Metastatic Breast Carcinoma in the Ovary (tissue), 3 donors: ENCODE measurements around a stretch of chr6.

GRCh38 chr6:134517920-134518400, 200.0 kb upstream of the SGK1 start:
- PRO-cap, 3 experiments: no peak in any of the 3 experiments

- PRO-cap, 3 experiments: no peak in any of the 3 experiments
Measured at GRCh38 chr6:134678565-134678953, 271.3 kb downstream of the ALDH8A1 start.

GRCh38 chr6:134863703-134864119, 86.2 kb downstream of the ALDH8A1 start:
- PRO-cap, 3 experiments: no peak in any of the 3 experiments

DNA sequence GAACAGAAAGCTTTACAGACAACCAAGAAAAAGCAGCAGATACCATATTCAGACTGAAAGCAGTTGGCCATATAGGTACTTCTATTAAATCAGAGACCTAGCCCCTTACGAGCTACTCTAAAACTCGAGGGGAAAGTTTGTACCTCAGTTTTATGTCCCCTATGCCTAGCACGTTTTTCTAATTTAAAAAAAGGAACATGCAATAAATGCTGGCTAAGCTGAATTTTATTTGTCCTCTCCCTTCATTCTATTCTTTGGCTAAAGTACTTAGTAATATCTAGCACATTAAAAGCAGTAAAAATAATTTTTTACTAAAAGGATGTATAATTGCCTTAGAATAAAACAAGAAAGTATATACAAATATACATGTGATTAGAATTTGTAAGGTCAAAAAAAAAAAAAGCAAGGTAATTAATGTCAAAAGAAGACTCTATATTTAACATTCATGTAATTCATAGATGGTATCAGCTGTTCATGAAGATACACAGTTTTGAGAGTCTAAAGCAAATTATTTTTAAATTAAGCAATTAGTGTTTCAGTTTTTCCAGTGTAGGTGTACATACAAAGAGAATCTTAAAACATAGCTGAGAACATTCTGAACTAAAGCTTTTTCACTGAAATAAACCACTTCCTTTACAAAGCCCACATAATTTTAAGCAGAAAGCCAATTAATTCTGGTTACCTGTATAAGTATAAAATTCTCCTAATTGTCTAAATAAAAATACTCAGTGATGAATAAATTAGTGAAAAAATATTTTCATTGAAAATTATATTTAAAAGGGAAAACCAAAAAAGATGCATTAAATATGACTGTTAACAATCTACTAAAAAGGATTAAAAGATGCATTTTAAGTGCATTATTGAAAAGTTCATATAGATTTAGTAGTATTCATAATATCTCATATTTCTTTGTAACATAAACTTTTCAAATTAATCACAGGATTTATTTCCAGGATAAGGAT, 32.4 kb downstream of the HBS1L start:
- PRO-cap, 3 experiments: no peak in any of the 3 experiments

- PRO-cap, 3 experiments: no peak in any of the 3 experiments
Measured at GRCh38 chr6:135185559-135186158, 4.6 kb downstream of the MYB start.

- PRO-cap, 3 experiments: no peak in any of the 3 experiments
Measured at GRCh38 chr6:135305504-135306054, 124.5 kb downstream of the MYB start.

DNA sequence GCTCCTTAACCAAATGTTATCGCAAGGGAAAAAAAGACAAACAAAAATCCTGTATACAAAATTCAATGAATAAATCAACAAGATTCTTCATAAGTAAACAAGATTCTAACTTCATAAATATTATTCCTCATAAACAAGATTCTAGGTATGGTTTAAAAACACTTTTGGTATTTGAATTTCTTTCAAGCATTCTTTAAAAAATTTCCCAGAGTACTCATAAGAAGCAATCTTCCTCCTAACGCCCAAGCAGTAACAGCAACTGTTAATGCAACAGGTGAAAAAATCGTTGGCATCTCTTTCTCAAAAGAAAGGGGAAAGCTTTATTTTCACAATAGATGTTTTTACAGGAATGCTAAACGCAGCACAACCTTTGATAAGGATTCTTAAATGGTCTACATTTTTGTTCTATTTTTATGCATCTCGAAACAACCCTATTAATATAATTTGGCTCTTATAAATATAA, 796 bp downstream of the AHI1 start:
- PRO-cap, 3 experiments: no peak in any of the 3 experiments

DNA sequence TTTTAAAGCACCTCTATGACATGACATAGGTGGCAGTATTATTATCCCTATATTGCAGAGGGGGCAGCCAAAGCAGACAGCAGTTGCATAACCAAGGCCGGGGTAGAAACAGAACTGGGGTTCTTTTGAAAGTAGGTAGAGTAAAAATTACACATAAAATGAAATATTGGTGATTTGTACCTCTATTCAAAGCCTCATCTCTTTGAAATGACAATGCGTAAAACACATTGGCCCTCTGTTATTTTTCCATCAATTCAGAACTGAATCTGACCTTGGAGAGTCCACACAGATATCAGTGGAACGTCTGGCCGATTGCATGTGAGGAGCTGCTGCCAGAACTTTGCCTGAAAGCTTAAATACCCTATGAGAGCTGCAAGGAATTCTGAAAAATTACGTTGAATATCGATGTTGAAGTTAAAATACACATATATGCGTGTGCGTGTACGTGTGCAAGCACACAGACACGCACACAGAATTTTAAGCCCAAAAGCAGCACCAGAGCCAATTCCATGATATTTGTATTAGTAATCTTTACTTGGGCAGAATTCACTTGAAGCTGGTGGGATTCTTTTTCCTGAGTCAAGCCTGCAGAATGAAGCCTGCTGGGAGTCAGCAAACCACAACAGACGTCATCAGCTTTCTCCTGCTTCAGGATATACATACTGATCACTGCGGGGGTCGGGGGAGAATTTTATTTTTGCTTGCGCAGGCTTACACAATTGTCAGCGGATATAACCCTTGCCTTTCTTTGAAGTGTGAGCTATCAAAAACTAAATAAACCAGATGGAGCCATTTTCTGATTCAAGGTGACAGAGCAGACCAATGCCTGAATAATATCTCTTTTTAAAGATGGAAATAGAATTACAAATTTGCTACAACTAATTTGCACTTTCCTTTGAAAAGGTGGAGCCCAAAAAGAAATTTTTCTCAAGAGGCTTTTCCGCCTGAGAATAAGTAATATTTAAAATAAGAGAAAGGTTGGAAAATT, 163.4 kb downstream of the PDE7B start:
- PRO-cap, 3 experiments: peak in 1 of 3 experiments; most common plus-strand start position 295 of the sequence (in 1)

- PRO-cap, 3 experiments: no peak in any of the 3 experiments
Measured at GRCh38 chr6:136038572-136038952, 187.1 kb downstream of the PDE7B start.

DNA sequence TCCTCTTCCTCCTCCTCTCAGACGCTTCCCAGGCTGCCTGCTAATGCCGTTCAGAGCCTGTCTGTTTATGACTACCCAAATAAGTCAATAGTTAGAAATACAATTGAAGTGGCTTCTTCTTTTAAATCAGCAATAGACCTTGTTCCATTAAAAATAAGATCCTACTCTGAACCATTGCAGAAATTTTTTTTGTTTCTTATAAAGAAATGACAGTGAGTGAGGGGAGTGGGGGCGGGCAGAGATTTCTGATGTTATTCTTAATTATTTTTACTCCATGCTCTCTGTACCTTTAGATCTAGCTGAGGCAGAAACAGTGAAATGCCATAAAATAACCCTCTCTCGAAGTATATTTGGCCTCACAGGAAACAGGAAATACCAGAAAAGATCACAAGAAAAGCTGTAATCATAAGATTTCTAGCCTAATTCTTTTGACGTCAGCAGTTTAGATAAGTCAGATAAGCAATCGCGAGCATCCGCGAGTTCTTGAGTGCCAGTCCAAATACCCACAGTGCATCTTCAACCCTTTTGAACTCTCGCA, 199.1 kb downstream of the MTFR2 start:
- PRO-cap, 3 experiments: peak in 1 of 3 experiments; most common plus-strand start position 478 of the sequence (in 1); most common minus-strand start position 319 of the sequence (in 1)

- PRO-cap, 3 experiments: no peak in any of the 3 experiments
Measured at GRCh38 chr6:136072532-136073115, 177.5 kb downstream of the MTFR2 start.

- PRO-cap, 3 experiments: no peak in any of the 3 experiments
Measured at GRCh38 chr6:136077823-136078269, 172.3 kb downstream of the MTFR2 start.

DNA sequence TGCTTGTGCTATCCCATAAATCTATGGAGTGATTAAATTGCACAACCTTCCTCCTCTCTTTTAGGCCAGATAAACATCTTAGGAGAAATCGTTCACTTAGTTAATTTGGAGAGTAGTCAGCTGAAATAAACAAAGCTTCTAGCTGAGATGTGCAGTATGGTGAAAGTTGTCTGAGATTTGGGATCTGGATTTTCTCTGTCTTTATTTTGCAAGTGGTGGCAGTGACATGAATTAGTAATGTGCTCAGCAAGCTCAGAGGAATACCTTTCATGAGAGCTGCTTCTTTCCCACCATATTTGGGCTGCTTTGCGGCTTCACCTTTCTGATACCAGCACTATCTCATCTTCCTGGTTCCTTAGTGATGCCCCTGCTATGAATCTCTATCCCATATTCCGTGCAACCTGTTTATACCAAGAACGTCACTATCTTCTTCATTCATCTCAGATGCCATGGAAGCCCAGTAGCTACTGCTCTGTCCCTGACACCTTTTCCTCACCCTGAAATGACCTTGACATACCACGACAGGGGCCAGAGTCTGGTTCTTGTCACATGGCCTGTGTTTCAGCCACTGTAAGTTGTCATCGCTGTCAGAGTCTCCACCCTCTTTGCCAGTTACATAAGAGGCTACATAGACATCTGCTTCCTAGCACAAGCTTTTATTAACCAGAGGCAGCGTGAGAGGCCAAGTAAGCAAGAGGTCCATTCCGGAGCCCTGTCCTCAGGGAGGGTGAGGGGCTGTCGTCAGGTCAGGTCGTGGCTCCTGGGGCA, 146.6 kb downstream of the MTFR2 start:
- PRO-cap, 3 experiments: no peak in any of the 3 experiments

DNA sequence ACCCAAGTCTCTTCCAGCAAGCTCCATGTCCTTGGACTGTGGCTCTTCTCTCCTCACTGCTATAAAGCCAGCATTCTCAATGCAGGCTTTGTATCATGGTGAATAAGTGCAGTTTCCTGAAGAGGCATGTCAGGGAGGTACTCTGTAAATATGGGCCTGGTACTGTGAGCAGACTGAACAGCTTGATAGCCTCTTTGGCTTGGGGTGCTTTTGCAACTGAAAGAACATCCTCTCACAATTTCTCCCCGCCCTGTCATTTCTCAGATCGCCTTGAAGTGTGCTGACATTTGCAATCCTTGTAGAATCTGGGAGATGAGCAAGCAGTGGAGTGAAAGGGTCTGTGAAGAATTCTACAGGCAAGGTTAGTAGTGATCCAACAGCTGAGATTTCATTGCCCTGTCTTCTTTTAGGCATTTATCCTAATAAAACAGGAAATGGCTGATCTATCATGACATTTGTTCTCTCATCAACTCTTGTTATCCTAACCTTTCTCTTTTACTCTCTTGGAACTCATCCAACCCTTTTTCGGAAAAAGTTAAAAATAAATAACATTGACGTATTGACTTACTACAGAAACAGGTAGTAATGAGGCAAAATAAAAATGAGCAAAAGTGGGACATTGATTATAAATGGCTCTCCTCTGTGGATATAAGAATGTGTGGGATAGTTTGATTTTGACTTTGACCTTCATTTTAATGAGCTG, 69.0 kb downstream of the MTFR2 start:
- PRO-cap, 3 experiments: no peak in any of the 3 experiments

- PRO-cap, 3 experiments: no peak in any of the 3 experiments
Measured at GRCh38 chr6:136250963-136251666, 1.0 kb upstream of the MTFR2 start.

- PRO-cap, 3 experiments: no peak in any of the 3 experiments
Measured at GRCh38 chr6:136264480-136265833, 14.8 kb upstream of the MTFR2 start.

DNA sequence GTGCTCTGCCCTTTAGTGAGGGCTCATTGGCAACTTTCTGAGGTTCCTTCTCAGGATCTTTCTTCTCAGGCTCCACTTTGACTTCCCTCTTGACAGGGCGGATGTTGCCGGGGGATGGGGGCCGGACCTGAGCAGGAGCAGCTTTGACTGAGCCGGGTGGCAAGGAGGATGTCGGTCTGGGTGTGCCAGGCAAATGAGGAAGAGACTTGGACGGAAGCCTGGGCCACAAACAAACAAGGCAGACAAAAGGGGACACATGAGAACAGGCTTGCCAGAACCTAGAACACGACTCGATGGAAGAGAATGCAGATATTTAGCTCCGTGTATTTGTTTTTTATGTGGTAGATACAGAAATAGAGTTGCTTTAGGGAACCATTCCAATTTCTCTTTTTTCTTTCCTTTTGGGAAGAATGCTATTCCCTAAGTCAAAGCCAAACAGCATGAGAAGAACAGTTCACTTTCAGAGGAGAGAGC, 76.2 kb upstream of the BCLAF1 start:
- PRO-cap, 3 experiments: no peak in any of the 3 experiments

DNA sequence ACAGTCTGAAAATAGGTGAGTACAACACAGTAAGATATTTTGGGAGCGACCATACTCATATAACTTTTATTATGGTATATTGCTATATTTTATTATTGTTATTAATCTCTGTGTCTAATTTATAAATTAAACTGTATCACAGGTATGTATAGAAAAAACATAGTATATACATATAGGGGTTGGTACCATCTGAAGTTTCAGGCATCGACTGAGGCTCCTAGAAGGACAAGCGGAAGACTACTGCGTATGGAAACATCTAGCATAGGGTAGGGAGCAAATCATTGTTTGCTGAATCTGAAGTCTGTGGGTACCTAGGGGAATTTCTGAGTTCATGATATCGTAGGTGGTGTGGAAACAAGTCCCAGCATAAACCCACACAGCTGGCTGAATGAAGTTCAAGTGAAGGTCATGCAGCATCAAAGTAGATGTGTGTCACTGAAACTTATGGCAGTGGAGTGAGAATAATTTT, 39.5 kb downstream of the MAP7 start:
- PRO-cap, 3 experiments: no peak in any of the 3 experiments

GRCh38 chr6:136525870-136526994, 24.0 kb downstream of the MAP7 start:
- PRO-cap, 3 experiments: no peak in any of the 3 experiments

DNA sequence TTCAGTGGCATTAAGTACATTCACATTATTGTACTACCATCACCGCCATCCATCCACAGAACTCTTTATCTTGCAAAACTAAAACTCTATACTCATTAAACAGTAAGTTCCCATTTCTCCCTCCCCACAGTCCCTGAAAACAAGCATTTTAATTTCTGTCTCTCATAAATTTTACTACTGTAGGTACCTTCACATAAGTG, 30.7 kb upstream of the MAP7 start:
- PRO-cap, 3 experiments: no peak in any of the 3 experiments